Measurements from ENCODE around the genes CACNA1G and ANKRD40CL.

- PRO-cap: no peak
Observed at GRCh38 chr17:50351376-50352209, 5.7 kb downstream of the XYLT2 start.

DNA sequence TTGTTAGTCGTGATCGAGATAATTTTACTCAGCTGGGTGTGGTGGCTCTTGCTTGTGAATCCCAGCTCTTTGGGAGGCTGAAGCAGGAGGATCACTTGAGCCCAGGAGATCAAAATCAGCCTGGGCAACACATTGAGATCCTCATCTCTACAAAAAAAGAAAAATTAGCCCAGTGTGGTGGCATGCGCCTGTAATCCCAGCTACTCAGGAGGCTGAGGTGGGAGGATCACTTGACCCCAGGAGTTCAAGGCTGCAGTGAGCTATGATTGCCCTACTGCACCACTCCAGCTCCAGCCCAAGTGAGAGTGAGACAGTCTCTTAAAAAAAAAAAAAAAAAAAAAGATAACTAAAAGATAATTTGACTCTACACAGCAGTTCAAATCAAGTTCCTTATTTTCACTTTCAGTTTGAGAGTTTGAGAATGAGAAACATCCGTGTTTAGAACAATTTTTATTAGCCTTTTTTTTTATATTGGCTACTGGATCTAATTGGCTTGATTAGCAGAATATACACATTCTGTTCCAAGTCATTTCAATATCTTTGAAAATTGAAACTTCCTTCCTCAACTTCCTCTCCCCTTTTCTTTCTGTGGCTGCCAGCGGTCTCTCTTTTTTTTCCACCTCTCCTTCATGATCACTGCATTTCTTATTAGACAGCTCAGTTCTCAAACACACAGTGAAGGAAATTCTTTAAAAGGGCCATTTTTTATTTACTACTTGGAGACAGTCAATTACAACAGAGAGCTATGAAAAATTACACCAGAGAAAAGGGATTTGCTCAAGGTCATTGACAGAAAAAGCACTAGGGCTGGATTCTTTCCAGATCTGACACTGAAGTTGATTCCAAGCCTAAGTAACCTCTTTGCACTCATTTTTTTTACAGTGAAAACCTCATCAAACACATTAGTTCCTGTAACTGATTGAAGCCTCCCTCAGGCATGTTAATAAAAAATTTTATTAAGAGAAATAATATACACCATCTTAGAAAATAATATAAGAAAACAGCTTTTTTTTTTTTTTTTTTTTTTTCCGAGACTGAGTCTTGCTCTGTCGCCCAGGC is 4.5 kb upstream of the ACSF2 start:
- PRO-cap: no peak

GRCh38 chr17:50426784-50428051 is 1.2 kb downstream of the ACSF2 start:
- PRO-cap: unidirectional peak, minus-strand start at chr17:50427539

- PRO-cap: no peak
Observed at GRCh38 chr17:50447904-50448334, 20.8 kb downstream of the CHAD start.

- PRO-cap: no peak
Observed at GRCh38 chr17:50476309-50476947, 2.2 kb upstream of the RSAD1 start.

GRCh38 chr17:50484360-50485691 is 6.2 kb downstream of the RSAD1 start:
- PRO-cap: no peak

DNA sequence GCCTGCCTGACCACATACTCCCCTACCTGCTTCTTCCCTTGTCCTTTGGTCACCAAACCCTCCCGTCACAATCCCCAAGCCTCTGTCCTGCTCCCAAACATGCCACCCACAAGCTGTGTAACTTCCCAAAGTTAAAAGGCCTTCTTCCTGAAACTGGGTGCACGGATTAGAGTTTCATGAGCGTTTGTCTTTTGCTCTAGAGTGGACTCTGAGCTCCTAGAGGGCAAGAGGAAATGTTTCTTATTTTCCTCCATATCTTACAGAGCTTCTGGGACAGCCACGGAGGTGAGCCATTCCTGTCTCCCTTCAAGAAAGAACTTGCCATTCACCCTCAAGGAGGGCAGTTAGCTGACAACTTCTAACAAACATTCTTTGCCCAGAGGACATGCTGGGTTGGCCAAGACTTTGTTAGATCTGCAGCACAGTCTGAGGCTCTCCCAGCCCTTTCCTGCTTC is 2.7 kb upstream of the MYCBPAP start:
- PRO-cap: no peak

DNA sequence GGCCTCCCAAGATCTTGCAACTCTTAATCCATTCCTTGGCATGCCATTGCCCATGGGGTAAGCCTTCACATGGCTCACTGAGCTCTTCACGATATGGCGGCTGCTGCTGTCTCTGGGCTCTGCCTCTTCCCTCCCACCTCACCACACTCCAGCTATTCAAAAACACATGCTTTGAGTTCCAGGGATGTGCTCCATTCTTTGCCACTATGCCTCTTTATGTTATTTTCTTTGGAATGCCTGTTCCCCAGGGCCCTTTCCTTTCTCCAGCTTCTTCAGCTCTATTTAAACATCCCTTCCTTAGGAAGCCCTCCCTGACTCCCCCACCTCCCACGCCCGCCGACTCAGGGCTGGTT is 6.6 kb downstream of the MYCBPAP start:
- PRO-cap: no peak

DNA sequence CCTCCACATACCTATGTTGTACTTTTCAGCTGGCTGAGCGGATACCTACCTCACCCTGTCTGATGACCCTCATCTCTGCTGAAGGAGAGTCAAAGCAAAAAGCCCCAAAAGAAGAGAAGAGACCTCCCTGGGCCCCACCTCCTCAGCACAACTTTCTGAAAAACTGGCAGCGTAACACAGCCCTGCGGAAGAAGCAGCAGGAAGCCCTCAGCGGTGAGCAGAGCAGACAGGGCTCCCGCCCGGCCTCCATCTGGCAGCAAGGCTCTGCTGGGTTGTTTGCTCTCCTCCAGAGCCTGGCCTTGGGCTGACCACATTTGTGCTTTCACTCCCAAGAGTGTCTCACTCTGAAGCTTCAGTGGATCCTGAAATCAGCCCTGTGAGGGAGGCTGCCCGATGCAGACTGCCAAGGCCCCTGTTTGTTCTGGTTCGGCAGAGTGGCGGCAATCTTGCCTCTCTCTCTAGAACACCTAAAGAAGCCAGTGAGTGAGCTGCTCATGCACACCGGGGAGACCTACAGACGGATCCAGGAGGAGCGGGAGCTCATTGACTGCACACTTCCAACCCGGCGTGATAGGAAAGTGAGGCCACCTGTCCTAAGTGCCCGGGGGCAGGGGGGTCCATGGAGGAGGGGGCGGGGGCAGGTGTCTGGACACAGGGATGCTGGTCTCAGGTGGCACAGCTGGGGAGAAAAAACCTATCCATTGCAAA is 10.4 kb downstream of the MYCBPAP start:
- PRO-cap: no peak

DNA sequence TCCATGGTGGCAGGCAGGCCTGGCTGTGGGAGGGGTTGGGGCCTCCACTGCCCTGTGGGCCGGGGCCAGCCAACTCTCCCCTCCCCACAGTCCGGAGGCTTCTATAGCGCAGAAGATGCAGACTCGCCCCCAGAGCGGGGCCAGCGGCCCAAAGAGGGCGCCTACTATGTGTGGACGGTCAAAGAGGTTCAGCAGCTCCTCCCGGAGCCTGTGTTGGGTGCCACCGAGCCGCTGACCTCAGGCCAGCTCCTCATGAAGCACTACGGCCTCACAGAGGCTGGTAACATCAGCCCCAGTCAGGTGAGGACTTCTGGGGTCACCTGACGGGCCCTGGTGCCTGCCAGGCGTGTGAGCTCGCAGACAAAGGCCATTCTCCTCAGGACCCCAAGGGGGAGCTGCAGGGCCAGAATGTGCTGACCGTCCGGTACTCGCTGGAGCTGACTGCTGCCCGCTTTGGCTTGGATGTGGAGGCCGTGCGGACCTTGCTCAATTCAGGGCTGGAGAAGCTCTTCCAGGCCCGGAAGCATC is 3.7 kb downstream of the SPATA20 start:
- PRO-cap: no peak

- PRO-cap: no peak
Observed at GRCh38 chr17:50560249-50561366, at the start of gene CACNA1G. Gene CACNA1G (plus strand): TSS chr17:50560715.

- PRO-cap: no peak
Observed at GRCh38 chr17:50645787-50646791, 11.4 kb downstream of the ABCC3 start.

DNA sequence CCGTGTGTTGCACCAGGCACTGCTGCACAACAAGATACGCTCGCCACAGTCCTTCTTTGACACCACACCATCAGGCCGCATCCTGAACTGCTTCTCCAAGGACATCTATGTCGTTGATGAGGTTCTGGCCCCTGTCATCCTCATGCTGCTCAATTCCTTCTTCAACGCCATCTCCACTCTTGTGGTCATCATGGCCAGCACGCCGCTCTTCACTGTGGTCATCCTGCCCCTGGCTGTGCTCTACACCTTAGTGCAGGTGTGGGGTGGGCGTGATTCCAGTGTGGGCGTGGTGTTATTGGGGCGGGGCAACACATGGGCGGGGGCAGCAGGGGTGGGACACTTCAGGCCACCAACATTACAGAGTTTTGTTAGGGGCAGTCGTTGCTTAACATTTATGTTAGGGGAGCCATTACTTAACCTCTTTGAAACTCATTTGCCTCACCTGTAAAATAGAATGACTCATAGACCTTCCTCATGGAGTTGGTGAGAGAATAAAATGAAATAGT is 31.3 kb downstream of the ANKRD40 start:
- PRO-cap: no peak

DNA sequence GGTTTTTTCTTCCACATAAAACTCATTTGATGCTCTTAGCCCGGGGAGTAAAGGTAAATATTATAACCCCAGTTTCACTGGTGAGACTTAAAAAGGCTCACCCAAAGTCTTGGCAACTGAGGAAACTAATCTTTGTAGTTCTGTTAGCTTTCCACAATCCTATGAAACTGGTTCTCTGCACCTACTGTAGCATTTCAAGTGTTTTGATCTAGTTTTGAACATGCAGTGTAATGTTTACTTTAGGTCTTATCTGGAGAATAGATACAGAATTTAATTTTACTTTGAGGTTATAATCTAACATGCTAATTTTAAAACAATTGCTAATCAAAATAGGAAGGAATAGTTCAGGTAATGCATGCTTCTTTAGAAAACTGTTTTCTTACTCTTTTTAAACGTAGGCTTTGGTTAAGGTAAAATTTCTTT is 1.0 kb downstream of the LUC7L3 start:
- PRO-cap: no peak

- PRO-cap: no peak
Observed at GRCh38 chr17:50767322-50767772, at the start of gene ANKRD40CL. Gene ANKRD40CL (minus strand): TSS chr17:50767518.

- PRO-cap: no peak
Observed at GRCh38 chr17:50802723-50803175, 32.6 kb upstream of the WFIKKN2 start.

- PRO-cap: no peak
Observed at GRCh38 chr17:50807391-50807998, 27.9 kb upstream of the WFIKKN2 start.

DNA sequence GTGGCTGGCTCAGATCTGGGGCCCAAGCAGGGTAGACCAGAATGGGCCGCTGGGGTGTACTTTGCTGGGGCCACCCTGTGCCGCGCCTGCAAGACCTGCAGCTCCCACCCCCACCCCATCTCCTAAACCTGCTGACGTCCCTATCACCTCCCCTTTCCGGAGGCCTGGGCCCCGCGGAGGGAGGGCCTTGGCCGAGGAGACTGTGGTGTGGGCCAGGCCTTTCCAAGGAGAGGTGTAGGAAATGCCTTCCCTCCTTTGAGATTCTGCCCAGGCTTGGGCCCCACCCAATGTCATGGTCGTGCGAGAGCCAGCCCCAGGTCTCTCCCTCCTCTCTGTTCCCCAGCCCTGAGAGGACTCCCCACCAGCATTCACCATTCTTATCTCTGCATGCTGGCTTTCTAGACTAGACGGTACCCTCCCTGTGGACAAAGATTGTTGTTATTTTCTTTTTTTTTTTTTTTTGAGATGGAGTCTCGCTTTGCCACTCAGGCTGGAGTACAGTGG is 3.9 kb upstream of the WFIKKN2 start:
- PRO-cap: no peak

DNA sequence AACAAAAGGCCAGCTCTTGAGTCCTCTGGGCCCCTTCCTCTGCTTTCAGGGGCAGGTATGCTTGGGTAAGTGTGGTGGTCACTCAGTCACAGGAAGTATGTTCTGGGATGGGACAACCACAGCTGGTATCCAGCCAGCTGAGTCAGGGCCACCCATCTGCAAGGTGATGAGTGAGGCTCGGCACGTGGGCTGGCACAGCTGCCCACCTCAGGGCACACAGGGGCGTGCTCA is 85.7 kb upstream of the TOB1 start:
- PRO-cap: no peak

- PRO-cap: no peak
Observed at GRCh38 chr17:50954108-50954746, 88.1 kb upstream of the TOB1 start.

All from Calu3 (cell line).